IMR-90 (cell line): ENCODE measurements around a stretch of chr12.

- RRBS, result no CpG with 5 or more reads among the region's 17 CpGs
CAGE:
- cytosol, long polyA plus RNA, result no peak
- long polyA plus RNA, result no peak
- nucleus, long polyA plus RNA, result no peak
These were observed 51.8 kb upstream of the IQSEC3 start for GRCh38 chr12:14693-15206.

DNA sequence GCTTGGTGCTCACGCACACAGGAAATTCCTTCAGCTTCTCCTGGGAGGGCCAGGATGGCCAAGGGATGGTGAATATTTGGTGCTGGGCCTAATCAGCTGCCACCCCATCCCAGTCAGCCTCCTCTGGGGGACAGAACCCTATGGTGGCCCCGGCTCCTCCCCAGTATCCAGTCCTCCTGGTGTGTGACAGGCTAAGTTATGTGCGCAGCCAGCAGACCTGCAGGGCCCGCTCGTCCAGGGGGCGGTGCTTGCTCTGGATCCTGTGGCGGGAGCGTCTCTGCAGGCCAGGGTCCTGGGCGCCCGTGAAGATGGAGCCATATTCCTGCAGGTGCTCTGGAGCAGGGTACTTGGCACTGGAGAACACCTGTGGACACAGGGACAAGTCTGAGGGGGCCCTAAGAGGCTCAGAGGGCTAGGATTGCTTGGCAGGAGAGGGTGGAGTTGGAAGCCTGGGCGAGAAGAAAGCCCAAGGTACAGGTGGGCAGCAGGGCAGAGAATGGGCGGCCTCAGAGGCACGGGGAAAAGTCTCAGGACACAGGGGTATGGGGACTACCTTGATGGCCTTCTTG is 48.7 kb upstream of the IQSEC3 start:
- RRBS, result no CpG with 5 or more reads among the region's 13 CpGs
CAGE:
- cytosol, long polyA plus RNA, result no peak
- long polyA plus RNA, result no peak
- nucleus, long polyA plus RNA, result no peak

DNA sequence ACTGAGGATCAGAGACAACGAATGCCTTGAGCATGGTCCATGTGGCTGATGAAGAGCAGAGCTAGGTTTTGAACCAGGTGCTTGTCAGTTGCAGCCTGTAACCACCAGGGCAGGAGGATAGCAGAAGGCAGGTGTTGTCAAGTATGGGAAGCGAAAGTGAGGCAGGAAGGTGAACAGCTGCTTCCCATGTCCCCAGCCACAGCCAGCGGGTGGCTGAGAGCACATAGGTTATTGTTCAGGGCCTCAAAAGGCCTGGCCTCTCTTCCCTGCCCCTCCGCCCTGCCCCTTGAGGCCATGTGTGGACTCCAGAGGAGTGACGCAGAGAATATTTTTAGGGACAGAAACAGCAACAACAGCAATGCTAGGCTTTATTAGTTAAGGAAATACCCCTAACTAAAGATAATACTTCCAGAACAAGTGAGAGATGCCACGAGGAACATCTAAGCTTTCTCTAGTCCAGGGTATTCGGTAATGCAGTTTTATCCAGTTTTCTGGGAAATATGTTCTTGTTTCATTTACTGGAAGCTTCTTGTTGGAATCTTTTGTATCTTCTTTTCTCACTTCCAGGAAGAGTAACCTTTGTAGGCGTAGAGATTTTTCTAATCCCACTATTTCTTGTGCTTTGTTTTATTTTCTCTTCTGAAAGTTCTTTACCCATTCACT is 39.7 kb downstream of the IQSEC3 start:
- RRBS, result no CpG with 5 or more reads among the region's 8 CpGs
CAGE:
- cytosol, long polyA plus RNA, result no peak
- long polyA plus RNA, result no peak
- nucleus, long polyA plus RNA, result no peak

DNA sequence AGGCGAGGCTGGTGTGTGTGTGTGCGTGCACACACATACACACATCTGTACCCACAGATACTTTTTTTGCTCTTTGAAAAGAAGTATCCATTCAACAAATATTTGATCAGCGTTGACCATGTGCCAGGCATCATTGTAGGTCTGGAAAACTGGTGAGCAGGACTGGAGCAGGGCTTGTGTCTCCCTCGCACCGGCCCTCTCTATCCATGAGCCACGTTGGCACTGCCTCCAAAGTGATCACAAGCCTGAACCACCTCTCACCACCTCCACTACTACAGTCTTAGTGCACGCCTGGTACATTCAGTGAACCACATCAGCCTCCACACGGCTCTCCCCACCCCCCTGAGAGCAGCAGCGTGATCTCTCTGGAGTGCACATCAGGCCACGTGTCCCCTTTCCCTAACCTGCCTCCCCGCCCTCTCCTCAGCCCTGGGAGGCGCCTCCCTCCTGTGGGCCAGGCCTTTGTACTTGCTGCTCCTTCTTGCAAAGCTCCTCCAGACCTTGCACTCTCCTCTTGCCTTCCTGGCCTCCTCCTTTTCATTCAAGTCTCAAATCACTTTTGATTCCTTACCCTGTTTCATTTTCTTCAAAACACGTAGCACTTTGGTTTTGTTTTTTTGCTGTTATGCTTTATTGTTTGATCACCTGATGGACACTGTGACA is 49.8 kb downstream of the SLC6A12 start:
- RRBS, result no CpG with 5 or more reads among the region's 13 CpGs
CAGE:
- cytosol, long polyA plus RNA, result no peak
- long polyA plus RNA, result no peak
- nucleus, long polyA plus RNA, result no peak

DNA sequence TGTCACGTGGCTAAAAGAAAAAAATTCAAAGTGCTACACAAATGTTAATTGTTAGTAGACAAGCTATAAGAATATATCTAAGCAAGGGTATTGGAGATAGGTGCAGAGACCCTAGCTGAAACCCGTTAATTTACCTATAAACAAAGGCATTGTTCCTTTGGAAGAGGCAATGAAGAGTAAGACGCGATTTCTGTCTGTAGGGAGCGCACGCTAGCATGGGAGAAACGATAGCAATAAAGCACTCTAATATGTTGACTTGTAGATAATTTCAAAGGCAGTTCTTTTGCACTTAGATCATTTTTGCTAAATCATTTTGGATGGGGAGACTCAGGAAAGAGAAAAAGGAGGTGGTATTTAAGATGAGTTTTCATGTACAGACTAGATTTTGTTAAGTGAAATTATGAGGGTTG is 634 bp downstream of the CCDC77 start:
- RRBS, result no CpG with 5 or more reads among the region's 7 CpGs
CAGE:
- cytosol, long polyA plus RNA, result no peak
- long polyA plus RNA, result no peak
- nucleus, long polyA plus RNA, result no peak

- RRBS, result no CpG with 5 or more reads among the region's 17 CpGs
CAGE:
- cytosol, long polyA plus RNA, result no peak
- long polyA plus RNA, result no peak
- nucleus, long polyA plus RNA, result no peak
These were observed 5.1 kb downstream of the B4GALNT3 start for GRCh38 chr12:464602-465437.

- RRBS, result no CpG with 5 or more reads among the region's 14 CpGs
CAGE:
- cytosol, long polyA plus RNA, result no peak
- long polyA plus RNA, result no peak
- nucleus, long polyA plus RNA, result no peak
These were observed 21.5 kb downstream of the B4GALNT3 start for GRCh38 chr12:480827-481990.

GRCh38 chr12:501827-502678 is 42.3 kb downstream of the B4GALNT3 start:
- RRBS, result no CpG with 5 or more reads among the region's 16 CpGs
CAGE:
- cytosol, long polyA plus RNA, result no peak
- long polyA plus RNA, result no peak
- nucleus, long polyA plus RNA, result no peak

DNA sequence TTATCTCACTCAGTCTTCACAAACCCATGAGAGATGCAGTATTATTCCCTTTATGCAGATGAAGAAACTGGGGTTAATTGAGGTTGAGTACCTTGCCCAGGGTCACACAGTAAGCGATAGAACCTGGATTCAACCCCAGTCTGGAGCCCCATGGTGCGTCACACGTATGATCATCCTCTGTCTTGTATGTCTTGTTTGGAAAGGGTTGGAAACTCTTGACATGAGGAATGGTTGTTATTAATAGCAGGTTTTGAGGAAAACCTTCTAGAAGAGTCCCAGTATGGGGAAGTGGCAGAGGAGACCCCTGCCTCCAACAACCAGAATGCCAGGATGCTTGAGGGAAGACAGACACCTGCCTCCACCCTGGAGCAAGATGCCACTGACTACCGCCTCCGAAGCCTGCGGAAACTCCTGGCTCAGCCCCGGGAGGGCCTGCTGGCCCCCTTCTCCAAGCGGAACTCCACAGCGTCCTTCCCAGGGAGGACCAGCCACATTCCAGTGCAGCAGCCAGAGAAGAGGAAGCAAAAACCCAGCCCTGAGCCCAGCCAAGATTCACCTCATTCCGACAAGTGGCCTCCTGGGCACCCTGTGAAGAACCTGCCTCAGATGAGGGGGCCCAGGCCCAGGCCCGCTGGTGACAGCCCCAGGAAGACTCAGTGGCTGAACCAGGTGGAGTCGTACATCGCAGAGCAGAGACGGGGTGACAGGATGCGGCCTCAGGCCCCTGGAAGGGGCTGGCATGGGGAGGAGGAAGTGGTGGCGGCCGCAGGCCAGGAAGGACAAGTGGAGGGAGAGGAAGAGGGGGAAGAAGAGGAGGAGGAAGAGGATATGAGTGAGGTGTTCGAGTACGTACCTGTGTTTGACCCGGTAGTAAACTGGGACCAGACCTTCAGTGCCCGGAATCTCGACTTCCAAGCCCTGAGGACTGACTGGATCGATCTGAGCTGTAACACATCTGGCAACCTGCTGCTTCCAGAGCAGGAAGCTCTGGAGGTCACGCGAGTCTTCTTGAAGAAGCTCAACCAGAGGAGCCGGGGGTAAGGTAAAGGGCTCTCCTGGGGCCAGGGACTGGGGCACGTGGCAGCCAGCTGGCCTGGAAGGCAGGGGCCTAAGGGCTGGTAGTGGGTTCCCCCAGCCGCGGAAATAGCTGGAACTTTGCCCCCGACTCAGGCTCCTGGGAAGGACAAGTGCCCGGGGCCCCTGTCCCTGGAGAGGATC is 93.6 kb downstream of the B4GALNT3 start:
- RRBS, result no CpG with 5 or more reads among the region's 31 CpGs
CAGE:
- cytosol, long polyA plus RNA, result no peak
- long polyA plus RNA, result no peak
- nucleus, long polyA plus RNA, result no peak

- RRBS, result no CpG with 5 or more reads among the region's 2 CpGs
CAGE:
- cytosol, long polyA plus RNA, result no peak
- long polyA plus RNA, result no peak
- nucleus, long polyA plus RNA, result no peak
These were observed 52.1 kb downstream of the NINJ2 start for GRCh38 chr12:611159-611487.

DNA sequence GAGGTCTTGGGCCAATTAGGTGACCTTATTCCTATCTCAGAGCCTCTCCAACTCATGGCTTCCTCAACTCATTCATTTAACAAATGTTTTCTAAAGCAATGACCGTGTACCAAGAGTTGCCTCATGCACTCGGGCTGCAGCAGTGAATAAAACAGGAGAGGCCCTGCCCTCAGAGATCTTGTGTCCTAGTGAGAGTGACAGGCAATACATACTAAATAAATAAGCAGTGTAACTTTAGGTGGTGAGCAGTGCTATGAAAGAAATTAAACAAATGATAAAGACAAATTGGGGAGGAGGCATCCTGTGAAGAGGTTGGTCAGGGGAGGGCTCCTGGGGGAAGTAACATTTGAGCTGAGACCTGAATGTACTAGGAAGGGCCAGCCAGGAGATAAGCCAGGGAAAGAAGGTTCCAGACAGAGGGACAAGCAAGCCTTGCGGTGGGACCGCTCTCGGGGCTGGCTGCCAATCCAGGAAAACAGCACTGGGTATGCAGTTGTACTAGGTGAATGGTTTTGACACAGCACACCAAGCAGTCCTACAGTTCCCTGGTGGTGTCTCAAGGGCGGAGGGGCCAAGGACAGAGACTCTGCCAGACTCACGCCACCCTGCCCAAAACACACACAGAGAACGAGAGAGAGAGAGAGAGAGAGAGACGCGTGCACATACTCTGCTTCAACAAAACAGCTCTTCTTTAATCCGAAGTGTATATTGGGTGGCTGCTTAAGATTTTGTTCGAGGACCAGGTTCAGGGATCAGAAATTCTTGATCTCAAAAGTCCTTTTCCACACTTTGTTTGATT is 1.3 kb downstream of the NINJ2 start:
- RRBS, result no CpG with 5 or more reads among the region's 12 CpGs
CAGE:
- cytosol, long polyA plus RNA, result no peak
- long polyA plus RNA, result no peak
- nucleus, long polyA plus RNA, result no peak

DNA sequence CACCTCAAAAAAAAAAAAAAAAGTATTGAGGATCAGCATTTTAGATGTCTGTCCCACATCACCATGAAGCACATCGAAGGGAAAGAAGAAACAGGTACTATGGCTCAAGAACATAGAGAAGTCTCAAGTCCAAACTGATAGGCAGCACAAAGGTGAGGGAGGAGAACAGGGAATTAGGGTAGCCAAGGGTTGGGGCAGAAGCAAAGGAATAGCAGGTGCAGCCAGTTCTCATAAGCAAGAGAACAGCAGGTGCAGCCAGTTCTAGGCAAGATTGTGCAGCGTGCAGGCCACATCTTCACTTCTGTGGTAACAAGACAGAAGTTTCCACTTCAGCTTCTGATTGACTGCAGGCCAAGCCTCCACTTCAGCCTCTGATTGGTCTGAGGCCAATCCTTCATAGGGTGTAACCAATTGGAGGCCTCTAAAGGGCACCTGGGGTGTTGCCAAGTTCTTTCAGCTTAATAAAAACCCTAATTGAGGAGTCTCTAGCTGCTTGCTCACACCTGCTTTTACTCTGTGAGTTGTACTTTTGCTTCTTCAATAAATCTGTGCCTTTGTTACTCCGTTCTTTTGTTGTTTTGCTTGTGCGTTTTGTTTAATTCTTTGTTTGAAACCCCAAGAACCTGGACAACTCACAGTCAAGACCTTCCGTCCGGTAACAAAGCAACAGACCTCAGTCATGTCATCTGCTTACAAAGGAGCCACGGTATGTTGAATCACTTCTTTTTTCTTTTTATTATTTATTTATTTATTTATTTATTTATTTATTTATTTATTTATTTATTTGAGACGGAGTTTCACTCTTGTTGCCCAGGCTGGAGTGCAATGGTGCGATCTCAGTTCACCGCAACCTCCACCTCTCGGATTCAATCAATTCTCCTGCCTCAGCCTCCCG is 26.3 kb upstream of the NINJ2 start:
- RRBS, result no CpG with 5 or more reads among the region's 12 CpGs
CAGE:
- cytosol, long polyA plus RNA, result no peak
- long polyA plus RNA, result no peak
- nucleus, long polyA plus RNA, result no peak

GRCh38 chr12:716414-716949 is 35.9 kb upstream of the WNK1 start:
- RRBS, result no CpG with 5 or more reads among the region's 4 CpGs
CAGE:
- cytosol, long polyA plus RNA, result no peak
- long polyA plus RNA, result no peak
- nucleus, long polyA plus RNA, result no peak

- RRBS, result no CpG with 5 or more reads among the region's 6 CpGs
CAGE:
- cytosol, long polyA plus RNA, result no peak
- long polyA plus RNA, result no peak
- nucleus, long polyA plus RNA, result no peak
These were observed 64.2 kb downstream of the WNK1 start for GRCh38 chr12:816552-817091.

- RRBS, result no CpG with 5 or more reads among the region's 4 CpGs
CAGE:
- cytosol, long polyA plus RNA, result no peak
- long polyA plus RNA, result no peak
- nucleus, long polyA plus RNA, result no peak
These were observed 39.8 kb downstream of the RAD52 start for GRCh38 chr12:909601-910256.

GRCh38 chr12:1216951-1217903 is 226.2 kb downstream of the ERC1 start:
- RRBS, result no CpG with 5 or more reads among the region's 6 CpGs
CAGE:
- cytosol, long polyA plus RNA, result no peak
- long polyA plus RNA, result no peak
- nucleus, long polyA plus RNA, result no peak

DNA sequence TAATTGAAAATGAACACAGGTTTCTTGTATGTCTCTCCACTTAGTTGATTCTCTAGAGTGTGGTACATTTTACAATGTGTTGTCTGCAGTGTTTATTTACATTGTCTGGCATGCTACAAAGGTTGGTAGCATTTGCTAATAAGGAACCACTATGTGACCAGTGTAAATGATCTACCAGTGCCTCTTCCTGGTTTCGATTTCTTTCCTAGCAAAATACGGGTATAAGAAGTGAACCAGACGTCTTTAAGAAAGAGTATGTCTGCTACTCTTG is 246.4 kb downstream of the FBXL14 start:
- RRBS, result no CpG with 5 or more reads among the region's 3 CpGs
CAGE:
- cytosol, long polyA plus RNA, result no peak
- long polyA plus RNA, result no peak
- nucleus, long polyA plus RNA, result no peak

DNA sequence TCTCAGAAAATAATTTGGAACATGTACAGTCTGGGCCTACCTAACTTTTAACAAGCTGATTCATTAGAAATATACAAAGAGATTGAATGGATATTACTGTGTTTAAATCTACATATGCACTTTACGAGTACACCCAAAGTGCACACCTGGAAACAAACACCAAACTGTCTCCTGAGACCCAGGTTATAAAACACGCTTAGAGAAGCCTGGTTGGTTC is 209.6 kb downstream of the FBXL14 start:
- RRBS, result no CpG with 5 or more reads among the region's 2 CpGs
CAGE:
- cytosol, long polyA plus RNA, result no peak
- long polyA plus RNA, result no peak
- nucleus, long polyA plus RNA, result no peak

DNA sequence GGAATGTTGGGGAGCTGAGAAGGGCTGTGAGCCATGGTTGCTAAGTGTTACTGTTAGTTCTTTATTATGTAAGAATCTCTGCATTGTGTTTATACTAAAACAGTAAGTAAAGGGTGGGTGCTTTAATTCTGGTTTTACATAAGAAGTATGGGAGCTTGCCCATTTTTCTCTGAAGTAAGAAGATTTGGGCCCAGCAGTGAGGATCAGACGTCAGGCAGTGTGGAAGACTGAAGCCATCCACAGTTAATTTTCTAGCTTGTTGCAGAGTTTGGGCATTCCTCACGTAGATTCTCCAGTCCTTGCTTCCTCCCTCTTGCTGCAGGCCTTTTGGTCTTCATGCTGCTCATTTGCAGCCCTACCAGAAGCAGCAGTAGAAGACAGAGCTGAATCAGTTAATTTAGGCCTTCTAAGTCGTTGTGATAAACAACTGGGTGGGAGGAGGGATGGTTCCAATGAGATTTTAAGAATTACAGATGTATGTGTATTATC is 21.4 kb downstream of the WNT5B start:
- RRBS, result no CpG with 5 or more reads among the region's 3 CpGs
CAGE:
- cytosol, long polyA plus RNA, result no peak
- long polyA plus RNA, result no peak
- nucleus, long polyA plus RNA, result no peak

DNA sequence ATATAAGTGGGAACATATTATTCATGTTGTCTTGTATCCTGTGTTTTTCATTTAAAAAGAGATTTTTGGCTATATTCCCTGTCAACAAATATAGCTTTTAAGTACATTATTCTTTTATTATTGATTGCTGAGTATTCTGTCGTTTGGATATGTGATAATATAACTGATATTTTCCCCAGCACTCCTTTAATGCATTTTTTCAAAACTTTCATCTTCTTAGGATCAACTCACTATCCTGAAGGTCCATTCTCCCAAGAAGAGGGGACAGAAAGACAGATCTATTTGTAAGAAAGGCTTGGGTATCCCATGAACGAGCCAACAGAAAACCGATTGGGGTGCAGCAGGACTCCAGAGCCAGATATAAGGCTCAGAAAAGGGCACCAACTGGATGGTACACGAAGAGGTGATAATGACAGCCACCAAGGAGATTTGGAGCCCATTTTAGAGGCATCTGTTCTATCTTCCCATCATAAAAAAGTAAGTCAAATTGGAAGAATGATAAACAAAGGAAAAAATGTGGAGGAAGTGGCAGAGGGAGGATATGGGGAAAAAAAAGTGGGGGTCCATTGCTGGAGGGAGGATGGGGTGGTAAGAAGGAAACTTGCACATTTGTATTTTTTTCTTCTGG is 63.3 kb downstream of the ADIPOR2 start:
- RRBS, result no CpG with 5 or more reads among the region's 4 CpGs
CAGE:
- cytosol, long polyA plus RNA, result no peak
- long polyA plus RNA, result no peak
- nucleus, long polyA plus RNA, result no peak